Spleen (tissue), 7 donors: ENCODE measurements around the genes LTN1 and KRTAP20-2.

- PRO-cap, 4 experiments, result peak in 3 of 4 experiments; most common plus-strand start chr21:26965691 (in 2); most common minus-strand start chr21:26965634 (in 2)
- RAMPAGE, long total RNA, 4 experiments, result no peak in any of the 4 experiments
These were observed 1.6 kb downstream of the ADAMTS5 start for GRCh38 chr21:26965042-26965844.

DNA sequence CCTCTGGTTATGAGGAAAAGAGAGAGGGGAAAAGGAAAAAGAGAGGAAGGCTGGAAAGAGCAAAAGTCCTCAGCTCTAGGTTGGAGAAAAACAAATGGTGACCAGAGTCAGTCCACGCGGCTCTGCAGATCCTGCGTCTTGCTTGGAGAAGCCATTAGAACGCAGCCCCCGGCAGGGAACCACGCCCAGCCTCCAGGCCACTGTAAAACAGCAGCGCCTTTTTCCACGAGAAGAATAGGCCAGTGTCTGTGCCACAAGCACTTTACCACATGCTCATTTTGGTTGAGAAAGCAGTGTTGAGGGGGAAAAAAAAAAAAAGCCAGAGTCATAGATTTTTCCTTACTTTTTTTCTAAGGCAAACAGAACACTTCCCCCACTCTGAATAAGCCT lies 846.9 kb upstream of the ADAMTS5 start:
- PRO-cap, 4 experiments, result no peak in any of the 4 experiments
- RAMPAGE, long total RNA, 4 experiments, result no peak in any of the 4 experiments

DNA sequence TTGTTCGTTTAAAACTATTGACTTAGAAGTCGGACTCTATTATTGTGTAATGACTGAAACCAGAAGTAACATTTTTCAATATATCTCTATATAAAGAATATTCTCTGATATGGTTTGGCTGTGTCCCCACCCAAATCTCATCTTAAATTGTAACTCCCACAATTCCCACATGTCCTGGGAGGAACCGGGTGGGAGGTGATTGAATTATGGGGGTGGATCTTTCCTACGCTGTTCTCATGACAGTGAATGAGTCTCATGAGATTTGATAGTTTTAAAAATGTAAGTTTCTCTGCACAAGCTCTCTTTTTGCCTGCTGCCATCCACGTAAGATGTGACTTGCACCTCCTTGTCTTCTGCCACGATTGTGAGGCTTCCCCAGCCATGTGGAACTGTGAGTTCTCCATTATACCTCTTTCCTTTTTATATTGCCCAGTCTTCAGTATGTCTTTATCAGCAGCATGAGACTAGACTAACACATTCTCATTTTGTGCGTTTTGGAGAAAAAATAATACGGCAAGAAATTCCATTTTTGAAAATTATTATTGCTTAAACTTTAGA lies 836.9 kb downstream of the N6AMT1 start:
- PRO-cap, 4 experiments, result no peak in any of the 4 experiments
- RAMPAGE, long total RNA, 4 experiments, result no peak in any of the 4 experiments

DNA sequence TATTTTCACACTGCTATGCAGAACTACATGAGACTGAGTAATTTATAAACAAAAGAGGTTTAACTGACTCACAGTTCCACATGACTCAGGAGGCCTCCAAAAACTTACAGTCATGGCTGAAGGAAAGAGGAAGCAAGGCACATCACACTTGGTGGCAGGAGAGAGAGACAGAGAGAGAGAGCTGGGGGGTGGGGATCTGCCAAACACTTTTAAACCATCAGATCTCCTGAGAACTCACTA lies 742.5 kb downstream of the N6AMT1 start:
- PRO-cap, 4 experiments, result no peak in any of the 4 experiments
- RAMPAGE, long total RNA, 4 experiments, result no peak in any of the 4 experiments

DNA sequence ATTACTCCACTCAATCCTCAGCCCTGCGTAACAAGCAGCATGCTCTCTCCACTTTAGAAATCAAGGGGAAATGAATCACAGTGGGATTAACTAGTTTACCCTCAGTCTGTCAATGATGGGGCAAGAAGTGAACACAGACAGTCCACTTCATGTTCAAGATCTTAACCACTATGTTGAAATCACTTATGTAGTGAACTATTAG lies 57.8 kb downstream of the N6AMT1 start:
- PRO-cap, 4 experiments, result no peak in any of the 4 experiments
- RAMPAGE, long total RNA, 4 experiments, result no peak in any of the 4 experiments

GRCh38 chr21:28992519-28993298 lies at the start of gene LTN1:
Gene LTN1 (minus strand): TSS chr21:28992877.
- PRO-cap, 4 experiments, result peak in 4 of 4 experiments; most common plus-strand start chr21:28993103 (in 3); most common minus-strand start chr21:28992847 (in 3)
- RAMPAGE, long total RNA, 4 experiments, result start-site peak on the minus strand in 4 of 4 experiments, at chr21:28992820-28992883 at its widest, 137 to 963 reads per replicate

GRCh38 chr21:29208460-29209245 lies 78.2 kb downstream of the MAP3K7CL start:
- PRO-cap, 4 experiments, result peak in 1 of 4 experiments; most common plus-strand start chr21:29208833 (in 1)
- RAMPAGE, long total RNA, 4 experiments, result no peak in any of the 4 experiments

- PRO-cap, 4 experiments, result peak in 4 of 4 experiments; most common plus-strand start chr21:29299199 (in 4); most common minus-strand start chr21:29299048 (in 1)
- RAMPAGE, long total RNA, 4 experiments, result no peak in any of the 4 experiments
These were observed 209 bp downstream of the BACH1 start for GRCh38 chr21:29298986-29299276.

- PRO-cap, 4 experiments, result peak in 3 of 4 experiments; most common plus-strand start chr21:29299377 (in 3); most common minus-strand start chr21:29299419 (in 2)
- RAMPAGE, long total RNA, 4 experiments, result start-site peak on the plus strand in 3 of 4 experiments, at chr21:29299375-29299414 at its widest, 31 to 55 reads per replicate
These were observed 657 bp downstream of the BACH1 start for GRCh38 chr21:29299277-29299880.

GRCh38 chr21:29326438-29327483 lies 28.0 kb downstream of the BACH1 start:
- PRO-cap, 4 experiments, result no peak in any of the 4 experiments
- RAMPAGE, long total RNA, 4 experiments, result no peak in any of the 4 experiments

GRCh38 chr21:29341951-29343119 lies 43.6 kb downstream of the BACH1 start:
- PRO-cap, 4 experiments, result no peak in any of the 4 experiments
- RAMPAGE, long total RNA, 4 experiments, result no peak in any of the 4 experiments

GRCh38 chr21:29647131-29647981 lies 292.4 kb downstream of the GRIK1 start:
- PRO-cap, 4 experiments, result no peak in any of the 4 experiments
- RAMPAGE, long total RNA, 4 experiments, result no peak in any of the 4 experiments

- PRO-cap, 4 experiments, result no peak in any of the 4 experiments
- RAMPAGE, long total RNA, 4 experiments, result no peak in any of the 4 experiments
These were observed at the start of gene KRTAP20-2 for GRCh38 chr21:30634869-30635331. Gene KRTAP20-2 (plus strand): TSS chr21:30635206.

DNA sequence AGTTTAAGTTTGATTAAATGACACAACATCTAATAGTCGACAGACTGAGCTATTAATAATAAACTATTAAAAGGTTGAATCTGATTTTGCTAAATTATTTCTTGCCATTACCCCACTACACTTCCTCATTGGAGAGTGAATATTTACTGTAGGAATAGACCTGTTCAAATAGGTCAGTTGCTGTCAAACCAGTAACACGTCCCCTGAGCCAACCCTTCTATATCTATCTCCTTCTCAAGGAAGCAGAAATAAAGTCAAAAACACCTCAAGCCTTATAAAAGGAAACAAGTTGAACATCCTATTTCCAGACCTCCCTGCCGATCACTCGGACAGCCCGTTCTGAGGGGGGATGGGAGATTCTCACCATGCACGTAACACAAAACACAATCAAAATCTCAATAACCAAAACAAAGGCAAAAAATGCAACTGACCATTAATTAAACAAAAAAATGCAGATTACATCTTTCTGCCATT lies 121.5 kb upstream of the KRTAP19-8 start:
- PRO-cap, 4 experiments, result no peak in any of the 4 experiments
- RAMPAGE, long total RNA, 4 experiments, result no peak in any of the 4 experiments

DNA sequence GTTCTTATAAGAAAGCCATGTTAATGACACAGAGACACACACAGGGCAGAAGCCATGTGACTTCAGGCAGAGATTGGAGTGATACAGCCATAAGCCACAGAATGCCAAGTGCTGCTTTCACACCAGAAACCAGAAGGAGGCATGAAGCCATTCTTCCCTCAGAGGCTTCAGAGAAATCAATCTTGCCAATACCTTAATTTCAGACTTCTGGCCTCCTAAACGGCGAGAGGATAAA lies 147.4 kb upstream of the KRTAP19-8 start:
- PRO-cap, 4 experiments, result no peak in any of the 4 experiments
- RAMPAGE, long total RNA, 4 experiments, result no peak in any of the 4 experiments

DNA sequence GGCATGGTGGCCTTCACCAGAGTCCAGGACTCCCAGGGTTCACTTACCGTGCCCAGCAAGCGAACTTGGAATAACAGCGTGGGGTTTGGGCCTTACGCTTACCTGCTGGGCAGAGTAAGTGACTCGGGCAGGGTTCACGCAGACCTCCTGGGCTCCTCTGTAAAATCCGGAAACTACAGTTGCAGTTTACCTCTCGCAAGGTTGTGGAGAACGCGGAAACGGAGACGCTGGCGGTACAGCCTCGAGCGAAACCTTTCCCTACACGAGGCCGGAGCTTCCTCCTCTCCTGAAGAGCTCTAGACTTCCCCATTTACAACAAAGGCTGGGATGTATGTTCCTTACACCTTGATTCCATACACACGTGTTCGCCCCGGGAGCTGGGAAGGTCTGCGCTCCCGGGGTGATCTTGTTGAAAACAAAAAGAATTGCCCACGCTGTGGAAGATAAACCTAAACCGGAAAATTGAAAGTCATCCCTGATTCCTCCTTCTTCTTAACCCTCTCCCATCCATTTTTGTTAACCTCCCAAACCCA lies 99.6 kb upstream of the SOD1 start:
- PRO-cap, 4 experiments, result peak in 1 of 4 experiments; most common minus-strand start position 159 of the sequence (in 1)
- RAMPAGE, long total RNA, 4 experiments, result no peak in any of the 4 experiments

DNA sequence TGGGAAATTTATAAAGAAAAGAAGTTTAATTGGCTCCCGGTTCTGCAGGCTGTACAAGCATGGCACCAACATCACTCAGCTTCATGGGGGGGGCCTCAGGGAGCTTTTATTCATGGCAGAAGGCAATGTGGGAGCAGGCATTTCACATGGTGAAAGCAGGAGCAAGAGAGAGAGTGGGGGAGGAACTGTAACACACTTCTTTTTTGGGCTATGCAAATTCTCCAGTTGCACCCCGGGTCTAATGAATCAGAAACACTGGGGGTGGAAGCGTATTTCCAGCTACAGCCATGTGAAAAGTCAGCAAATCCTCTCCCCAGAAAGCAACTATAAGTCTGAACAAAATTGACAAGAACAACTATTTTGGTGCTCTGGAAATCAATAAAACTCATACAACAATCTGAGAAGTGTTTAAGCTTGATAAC lies 11.8 kb upstream of the SOD1 start:
- PRO-cap, 4 experiments, result no peak in any of the 4 experiments
- RAMPAGE, long total RNA, 4 experiments, result no peak in any of the 4 experiments

DNA sequence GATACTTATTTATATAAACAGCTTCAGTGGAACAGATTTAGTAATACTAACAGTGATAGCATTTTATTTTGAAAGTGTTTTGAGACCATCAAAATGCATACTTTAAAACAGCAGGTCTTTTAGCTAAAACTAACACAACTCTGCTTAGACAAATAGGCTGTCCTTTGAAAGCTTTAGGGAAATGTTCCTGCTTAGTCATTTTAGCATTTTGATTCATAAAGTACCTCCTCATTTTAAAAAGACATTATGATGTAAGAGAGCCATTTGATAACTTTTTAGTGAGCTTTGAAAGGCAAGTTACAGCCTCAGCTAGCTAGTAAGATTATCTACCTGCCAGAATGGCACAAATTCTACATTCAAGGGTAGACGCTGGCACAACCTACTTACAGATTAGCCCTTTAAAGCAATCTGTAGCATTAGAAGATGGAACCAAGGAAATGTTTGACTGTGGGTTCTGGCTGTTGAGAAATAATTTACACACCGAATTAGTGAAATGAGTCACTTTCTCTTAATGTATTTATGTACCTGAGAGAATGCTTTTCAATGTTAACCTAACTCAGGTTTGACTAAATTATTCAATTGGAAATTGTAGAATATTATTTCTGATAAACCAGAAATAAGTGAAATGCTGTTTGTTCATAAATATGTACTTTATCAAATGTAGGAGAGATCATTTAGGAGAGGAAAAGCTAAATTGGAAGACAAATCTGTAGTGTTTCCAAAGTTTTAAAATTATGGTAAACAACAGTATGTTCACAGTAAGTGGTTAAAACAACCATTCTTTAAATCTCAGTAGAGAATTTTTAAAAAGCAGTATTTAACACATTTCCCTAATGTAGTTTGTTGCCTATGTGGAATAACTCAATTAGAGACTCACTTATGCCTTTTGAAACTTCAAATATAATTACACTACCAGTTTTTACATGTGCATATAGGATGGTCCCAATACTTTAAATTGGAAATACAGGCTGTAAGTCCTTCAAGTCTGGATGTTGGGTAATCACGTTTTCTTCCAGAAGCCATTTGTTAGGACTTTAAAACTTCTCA lies 9.8 kb downstream of the SOD1 start:
- PRO-cap, 4 experiments, result no peak in any of the 4 experiments
- RAMPAGE, long total RNA, 4 experiments, result no peak in any of the 4 experiments

GRCh38 chr21:31670801-31671761 lies 11.6 kb downstream of the SOD1 start:
- PRO-cap, 4 experiments, result no peak in any of the 4 experiments
- RAMPAGE, long total RNA, 4 experiments, result no peak in any of the 4 experiments

DNA sequence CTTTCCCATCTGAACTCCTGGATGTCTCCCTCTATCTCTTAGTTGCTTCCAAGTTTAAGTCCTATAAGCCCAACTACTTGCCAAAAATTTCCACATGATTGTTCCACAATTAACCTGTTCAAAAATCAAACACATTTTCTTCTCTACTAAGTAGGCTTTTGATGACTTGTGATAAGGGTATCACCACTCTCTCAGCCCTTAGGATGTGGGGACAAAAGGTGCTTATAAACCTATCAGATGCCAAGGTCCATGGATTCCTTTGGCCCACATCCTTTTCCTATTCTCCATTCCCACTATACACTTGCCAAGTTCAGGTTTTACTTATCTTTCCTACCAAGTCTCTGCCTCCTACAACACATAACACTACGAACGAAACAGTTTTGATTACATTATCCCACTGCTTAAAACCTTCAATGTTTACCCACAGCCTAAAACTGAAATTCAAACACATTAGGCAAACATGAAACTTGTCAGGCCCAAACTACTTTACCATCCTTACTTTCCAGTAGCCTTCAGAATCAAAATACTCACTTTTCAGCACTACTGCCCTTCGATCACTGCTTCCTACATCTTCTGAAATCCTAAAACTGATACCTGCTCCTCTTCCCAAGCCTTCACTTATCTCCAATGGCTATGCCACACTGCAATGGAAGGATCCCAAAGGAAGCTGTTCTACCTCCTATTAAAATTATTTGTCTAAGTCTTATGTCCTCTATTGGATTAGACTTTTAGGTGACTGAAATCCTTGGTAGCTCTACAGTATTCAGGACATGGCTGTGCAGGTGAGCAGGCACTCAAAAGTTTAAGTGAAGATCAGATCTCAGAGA lies 3.0 kb downstream of the SCAF4 start:
- PRO-cap, 4 experiments, result no peak in any of the 4 experiments
- RAMPAGE, long total RNA, 4 experiments, result no peak in any of the 4 experiments